Cerebellum (tissue), 5 donors: ENCODE measurements around the genes TMEM135 and RAB38.

DNA sequence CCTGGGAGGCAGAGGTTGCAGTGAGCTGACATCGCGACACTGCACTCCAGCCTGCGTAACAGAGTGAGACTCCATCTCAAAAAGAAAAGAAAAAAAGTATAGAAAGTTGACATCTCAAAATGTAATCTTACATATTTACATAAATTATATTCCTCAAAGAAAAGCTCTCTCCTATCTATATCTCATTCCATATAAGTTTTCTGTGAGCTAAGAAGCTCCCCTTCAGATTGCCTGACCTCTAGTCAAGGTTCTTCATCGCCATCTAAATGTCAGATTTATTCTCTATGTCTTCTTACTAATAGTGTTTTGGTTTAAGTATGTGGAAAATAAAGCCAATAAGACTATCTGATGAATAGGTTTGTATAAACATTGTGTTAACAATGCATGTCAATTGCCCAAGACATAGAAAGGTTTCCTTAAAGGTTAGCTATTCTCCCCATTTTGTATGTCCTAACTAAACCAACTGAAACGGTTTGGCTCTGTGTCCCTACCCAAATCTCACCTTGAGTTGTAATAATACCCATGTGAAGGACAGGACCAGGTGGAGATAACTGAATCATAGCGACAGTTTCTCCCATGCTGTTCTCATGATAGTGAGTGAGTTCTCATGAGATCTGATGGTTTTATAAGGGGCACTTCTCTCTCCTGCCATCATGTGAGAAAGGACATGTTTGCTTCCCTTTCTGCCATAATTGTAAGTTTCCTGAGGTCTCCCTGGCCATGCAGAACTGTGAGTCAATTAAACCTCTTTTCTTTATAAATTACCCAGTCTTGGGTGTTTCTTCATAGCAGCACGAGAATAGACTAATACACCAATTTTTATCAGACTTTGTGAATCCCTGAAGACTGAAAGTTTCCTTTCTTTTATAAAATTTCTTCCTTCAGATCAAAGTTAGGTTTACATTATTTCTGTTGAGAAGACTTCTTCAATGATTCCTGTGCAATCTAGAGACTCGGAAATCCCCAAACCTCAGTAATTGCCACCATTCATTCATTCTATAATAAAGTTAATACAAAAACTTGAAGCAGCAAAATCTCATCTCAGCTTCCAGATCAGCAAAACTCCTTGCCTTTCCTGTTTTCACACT is 17.0 kb downstream of the PICALM start:
- PRO-cap, 3 experiments: no peak in any of the 3 experiments
- RAMPAGE, long total RNA: no peak

DNA sequence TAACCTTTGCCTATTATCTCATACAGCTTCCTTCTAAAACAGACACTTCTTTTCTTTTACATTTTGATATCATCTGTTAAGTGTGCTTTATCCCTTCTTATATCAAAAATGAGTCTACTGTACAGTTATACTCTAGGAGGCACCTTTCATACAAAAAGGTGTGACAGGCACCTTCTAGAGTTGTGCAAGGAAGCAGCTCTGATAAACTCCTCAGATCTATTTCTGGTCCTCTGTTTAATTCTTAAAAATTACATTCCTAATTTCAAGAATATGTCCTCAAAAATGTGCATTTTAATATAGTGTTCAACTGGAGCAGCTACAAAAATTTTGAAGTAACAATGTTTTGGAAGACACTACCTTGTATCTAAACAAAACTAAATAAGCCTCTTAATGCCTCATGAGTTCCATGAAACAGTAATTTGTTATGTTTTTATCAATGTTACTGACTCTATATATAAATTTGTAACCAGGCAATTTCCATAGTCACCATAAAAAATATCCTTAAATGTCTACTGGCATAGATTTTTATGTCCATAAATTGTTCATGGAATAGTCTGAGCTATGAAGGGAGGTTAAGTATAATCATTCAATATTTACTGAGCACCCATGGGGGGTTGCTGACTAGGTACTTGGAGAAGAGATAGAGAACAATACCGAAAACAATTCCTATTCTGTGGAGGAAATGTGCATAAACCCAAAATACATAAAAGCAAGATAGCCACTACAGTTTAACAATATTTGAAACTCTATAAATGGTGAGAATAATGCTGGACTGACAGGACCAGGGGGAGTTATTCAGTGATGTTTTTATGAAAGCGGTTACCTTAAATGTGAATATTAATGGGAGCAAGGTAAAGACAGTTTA is 10.0 kb downstream of the PICALM start:
- PRO-cap, 3 experiments: no peak in any of the 3 experiments
- RAMPAGE, long total RNA: no peak

- PRO-cap, 3 experiments: no peak in any of the 3 experiments
- RAMPAGE, long total RNA: no peak
Measured at GRCh38 chr11:86476054-86476599, 101.4 kb downstream of the CCDC81 start.

DNA sequence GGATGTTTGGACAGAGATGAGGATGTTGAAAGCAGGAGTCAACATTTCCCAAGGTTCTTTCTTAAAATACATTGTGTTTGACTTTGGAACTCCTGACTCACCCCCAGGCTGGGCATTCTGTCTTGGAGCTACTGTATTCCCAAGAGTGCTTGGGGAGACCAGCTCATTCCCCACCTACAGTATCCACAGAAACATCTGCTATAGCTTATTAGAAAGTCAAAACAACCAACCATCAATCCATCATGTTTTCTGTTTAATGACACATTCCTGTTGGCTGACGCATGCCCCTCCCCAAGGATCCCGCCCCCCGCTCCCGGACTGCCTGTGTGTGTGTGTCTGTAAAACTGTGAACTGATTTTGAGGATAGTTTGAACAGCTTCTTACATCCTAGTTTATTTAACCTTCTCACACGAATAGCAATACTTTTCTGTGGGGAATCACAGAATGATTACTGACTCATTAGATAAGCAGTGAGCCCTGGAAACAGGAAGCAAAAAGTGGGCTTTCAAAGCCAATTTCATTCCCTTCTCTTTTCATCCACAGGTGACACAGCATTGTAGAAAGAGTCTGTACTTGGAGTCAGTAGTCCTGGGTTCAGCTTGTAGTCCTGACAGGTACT is 109.6 kb downstream of the CCDC81 start:
- PRO-cap, 3 experiments: no peak in any of the 3 experiments
- RAMPAGE, long total RNA: no peak

DNA sequence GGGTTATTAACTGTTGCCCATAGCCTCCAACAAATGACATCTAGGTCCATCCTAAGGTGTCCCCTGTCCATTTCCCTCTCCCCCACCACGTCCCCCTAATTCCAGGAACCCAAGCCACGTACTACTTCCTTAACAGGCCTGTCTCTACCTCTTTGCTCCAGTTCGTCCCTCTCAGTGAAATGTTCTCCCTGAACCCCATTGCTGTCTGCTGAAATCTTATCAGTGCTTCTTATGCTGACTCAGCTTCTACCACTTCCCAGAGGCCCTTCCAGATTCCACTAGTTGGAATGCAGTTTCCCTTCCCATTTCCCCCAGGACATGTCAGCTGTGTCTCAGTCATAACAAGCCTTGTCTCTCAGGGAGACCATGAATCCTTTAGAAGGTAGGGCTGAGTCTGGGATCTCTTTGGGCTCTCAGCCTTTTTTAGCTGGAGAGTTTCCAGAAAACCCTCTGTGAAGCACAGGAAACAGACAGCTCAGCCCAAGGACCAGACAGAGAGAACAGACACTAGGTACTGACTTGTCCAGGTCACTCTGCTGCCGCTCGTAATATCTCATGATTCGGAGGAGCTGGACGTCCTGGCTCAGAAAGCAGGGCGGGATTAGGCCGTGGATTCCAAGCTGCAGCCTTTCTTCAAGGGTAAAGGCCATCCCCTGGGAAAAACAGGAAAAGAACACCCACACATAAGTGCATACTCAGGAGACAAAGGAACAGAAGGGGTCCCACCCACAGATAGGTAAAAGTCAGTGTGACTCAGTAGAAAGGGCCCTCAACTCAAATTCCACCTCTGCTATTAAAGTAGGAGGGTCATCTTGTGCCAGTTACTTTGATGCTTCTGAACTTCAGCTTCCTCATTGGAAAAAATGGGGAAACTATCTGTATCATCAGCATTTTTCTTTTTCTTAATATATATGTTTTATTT is 184.7 kb downstream of the CCDC81 start:
- PRO-cap, 3 experiments: no peak in any of the 3 experiments
- RAMPAGE, long total RNA: no peak

DNA sequence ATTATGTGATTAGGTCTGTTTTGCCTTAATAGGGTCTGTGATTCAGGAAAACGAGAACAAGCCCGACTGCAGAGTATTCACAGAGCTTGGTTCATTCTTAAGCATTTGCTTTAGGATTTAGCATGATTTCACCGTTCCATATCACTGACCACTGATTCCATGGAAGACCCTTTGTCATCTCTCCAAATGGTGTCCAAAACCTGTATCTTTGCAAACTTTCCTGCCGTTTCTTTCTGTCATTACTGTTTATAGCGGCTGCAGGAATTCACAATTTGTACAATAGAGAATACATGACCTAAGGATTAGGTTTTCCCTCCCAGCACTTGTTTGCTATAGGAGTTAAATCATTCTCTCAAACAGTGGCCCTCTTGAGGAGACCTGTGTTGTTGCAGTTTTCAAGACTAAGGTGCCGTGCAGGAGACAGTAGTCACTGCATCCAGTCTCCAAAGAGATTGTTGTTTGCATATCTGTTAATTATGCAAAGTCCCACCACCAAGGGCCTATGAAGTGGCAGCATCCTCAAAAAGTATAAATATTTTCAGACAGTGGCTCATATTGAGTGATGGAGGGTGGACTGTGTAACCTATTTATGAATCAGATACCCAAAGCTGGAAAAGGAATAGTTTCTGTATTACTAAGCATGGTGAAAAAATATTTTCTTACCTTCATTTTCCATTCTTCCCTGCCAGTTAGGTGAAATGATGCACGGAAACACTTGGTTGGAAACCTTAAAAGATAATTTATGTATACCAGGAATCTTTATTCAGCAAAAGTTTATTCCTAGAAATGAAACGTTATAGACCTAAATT is 2.3 kb downstream of the PRSS23 start:
- PRO-cap, 3 experiments: no peak in any of the 3 experiments
- RAMPAGE, long total RNA: no peak

DNA sequence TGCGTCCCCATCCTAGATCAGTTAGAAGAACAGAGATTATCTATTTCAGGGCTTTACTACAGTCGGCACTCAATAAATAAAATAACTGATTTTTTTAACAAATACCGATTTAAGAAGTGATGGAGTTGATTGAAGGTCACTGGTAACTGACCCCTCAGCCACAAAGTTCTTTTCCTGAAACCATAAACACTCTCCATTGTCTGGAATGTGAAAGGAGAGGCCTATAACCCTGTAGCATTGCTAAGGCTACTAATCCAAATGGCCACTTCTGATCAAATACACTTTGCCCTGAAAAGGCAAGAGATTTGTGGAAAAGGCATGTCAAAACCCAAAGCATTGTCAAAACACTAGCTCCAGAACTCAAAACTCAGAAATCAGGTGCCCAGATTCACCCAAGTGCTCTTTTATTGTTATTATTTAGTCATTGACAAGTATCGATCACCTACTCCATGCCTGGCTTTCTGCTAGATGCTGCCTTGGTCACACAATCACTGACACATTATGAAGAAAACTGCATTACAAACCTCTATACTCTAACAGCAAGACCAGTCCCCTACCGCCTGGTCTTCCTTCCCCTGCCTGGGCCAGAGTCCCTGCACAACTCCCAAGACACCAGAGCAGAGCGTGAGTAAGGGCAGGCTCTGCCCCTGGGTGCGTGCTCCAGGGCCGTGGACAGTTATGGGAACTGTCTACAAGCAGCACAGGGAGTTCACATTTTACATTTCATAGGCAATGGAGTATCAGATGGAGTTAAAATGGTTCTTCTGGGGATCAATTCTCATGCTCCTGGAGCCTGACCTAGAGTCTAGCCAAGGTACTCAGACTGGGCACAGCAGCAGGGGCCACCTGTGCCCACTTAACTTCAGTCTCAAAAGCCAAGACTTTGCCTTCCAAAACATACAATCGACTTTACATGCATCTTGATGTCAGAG is 6.6 kb downstream of the FZD4 start:
- PRO-cap, 3 experiments: no peak in any of the 3 experiments
- RAMPAGE, long total RNA: no peak

- PRO-cap, 3 experiments: no peak in any of the 3 experiments
- RAMPAGE, long total RNA: no peak
Measured at GRCh38 chr11:86956755-86957121, 1.5 kb upstream of the FZD4 start.

- PRO-cap, 3 experiments: peak in 3 of 3 experiments; most common plus-strand start chr11:87037880 (in 1); most common minus-strand start chr11:87037722 (in 3)
- RAMPAGE, long total RNA: no peak
Measured at GRCh38 chr11:87037012-87038213, at the start of gene TMEM135. TMEM135 (plus strand) TSS chr11:87037934.

DNA sequence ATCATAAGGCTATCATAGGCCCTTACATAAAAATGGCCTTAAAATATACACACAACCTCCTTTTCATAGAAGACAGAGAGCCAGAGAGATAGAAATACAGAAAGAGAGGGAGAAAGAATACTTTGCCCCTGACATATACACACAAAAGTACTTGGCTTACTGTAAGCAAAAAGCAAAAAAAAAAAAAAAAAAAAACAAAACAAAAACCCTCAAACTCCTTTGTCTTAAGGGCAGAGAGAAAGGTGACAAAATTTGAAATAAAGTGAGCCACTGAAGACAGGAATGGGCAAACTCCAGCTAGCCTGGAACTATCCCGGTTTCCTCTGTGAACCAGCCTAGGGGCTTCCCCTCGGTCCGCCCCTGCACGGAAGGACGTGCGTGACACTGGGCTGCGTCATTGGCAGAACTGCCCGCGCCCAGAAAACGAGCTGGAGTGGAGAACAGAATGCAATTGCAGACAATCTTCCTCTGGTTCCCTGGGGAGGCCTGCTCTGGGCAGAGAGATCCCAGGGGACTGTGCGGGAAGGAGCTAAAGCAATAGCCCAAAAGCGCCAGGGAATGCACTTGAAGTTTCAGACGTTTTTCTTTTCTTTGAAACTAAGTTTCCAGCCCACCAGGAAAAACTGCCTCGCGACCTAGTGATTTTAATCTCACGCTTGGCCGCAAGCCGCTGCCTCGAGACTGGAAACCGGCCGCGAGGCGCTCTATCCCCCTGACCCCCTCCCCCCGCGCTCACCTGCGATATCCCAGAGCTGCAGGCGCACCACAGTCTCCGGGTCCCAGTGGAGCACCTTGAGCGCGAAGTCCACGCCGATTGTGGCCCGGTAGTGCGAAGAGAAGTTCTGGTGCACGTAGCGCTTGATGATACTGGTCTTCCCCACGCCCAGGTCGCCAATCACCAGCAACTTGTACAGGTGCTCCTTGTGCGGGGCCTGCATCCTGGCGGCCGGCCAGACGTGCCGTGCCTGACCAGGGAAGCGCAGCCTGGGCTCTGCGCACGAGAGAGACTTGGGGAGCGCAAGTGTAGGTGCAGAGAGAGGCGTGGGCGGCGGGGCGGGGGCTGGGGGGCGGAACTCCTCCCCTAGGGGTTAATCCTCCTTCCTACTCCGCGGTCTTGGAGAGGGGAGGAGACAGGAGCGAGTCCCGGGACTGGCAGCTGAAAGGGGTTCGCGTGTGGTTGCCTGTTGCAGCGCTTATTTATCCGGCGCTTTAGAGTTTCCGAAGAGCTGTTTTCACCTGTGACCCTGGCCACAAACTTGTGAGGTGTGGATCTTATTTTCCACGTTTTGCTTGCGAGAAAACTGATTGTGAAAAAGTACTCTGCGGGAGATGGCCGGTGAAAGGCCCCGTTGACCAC is at the start of gene RAB38:
TSS of gene RAB38 (minus strand) at position 997 of the 1,357 bp plus-strand sequence.
- PRO-cap, 3 experiments: no peak in any of the 3 experiments
- RAMPAGE, long total RNA: no peak

DNA sequence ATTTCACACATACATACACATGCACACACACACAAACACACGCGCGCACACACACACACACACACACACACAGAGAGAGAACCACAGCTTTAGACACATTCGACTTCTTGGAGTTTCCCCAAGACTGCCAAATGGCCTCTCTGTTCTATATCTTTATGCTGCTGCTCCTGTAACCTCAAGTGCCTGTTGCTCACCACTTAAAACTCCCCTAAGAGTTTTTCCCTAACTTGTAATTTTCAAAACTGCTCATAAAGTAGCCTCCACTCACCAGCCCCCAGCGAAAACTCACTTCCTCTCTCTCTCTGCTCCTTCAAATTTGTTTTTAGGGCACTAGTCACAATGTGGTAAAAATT is 35.8 kb downstream of the CTSC start:
- PRO-cap, 3 experiments: no peak in any of the 3 experiments
- RAMPAGE, long total RNA: no peak

- PRO-cap, 3 experiments: no peak in any of the 3 experiments
- RAMPAGE, long total RNA: no peak
Measured at GRCh38 chr11:88316128-88316608, 21.4 kb downstream of the CTSC start.

DNA sequence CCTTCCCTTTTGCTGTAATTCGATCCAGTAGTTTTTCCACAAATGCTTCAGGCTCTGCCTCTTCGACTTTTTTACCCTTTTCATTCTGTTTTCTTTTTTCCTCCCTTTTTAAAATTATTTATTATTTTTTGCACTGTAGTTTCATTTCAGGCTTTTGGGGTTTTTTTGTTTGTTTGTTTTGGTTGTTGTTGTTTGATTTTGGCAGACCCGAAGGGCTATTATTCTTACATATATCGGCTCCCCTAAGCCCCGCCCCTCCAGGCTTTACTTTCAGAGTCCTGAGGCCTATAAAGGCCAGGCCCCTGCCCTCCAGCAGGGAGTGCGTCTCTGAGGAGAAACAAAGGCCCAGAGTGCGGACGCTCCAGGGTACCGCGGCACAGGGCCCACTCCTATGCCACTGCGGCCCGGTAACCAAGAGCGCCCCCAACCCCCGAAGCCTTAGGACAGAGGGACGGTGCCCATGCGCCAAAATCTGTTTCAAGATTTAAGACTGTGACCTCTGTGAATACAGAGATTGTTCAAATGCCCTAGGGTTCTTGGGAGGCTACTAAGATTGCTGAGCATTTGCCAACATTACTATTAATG is 116.6 kb downstream of the TYR start:
- PRO-cap, 3 experiments: no peak in any of the 3 experiments
- RAMPAGE, long total RNA: no peak

DNA sequence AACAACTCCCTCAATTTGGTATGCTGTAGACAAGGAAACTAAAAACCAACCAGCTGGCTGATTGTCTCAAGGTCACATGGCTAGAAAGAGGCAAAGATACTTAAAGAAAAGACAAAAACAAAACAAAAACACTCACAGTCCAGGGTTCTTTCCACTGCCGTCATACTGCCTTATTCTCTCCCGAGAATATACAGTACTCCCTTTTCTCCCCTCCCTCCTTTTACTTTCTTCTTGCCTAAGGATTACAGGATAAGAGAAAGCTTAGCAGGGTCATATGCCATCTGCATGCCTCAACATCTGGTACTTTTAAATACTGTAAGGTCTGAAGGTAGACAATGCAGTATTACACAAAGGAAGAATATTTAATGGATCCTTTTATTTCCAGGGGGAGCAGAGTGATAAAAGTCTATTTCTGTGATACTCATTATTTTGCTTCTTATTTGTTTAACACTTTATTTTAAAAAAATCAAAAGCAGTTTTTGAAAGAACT is 126.3 kb downstream of the NOX4 start:
- PRO-cap, 3 experiments: no peak in any of the 3 experiments
- RAMPAGE, long total RNA: no peak

DNA sequence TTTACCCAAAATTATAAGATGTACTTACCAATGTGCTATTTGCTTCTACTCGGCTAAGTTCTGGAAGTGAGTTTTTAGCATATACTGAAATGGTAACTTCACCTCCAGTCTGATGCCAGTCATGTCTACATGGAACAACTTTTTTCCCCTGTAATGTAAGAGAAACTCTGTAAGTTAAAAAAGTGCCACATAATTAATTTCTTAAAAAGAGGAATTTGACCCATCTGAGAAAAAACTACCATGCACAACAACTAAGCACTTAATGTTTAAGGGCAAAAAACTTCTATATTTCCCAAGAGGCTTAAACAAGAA is 19.6 kb downstream of the CHORDC1 start:
- PRO-cap, 3 experiments: no peak in any of the 3 experiments
- RAMPAGE, long total RNA: no peak

GRCh38 chr11:90208960-90209618 is 13.8 kb downstream of the CHORDC1 start:
- PRO-cap, 3 experiments: no peak in any of the 3 experiments
- RAMPAGE, long total RNA: no peak

DNA sequence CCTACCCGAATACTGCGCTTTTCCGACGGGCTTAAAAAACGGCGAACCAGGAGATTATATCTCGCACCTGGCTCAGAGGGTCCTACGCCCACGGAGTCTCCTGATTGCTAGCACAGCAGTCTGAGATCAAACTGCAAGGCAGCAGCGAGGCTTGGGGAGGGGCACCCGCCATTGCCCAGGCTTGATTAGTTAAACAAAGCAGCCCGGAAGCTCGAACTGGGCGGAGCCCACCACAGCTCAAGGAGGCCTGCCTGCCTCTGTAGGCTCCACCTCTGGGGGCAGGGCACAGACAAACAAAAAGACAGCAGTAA is 197.5 kb upstream of the FAT3 start:
- PRO-cap, 3 experiments: no peak in any of the 3 experiments
- RAMPAGE, long total RNA: no peak

- PRO-cap, 3 experiments: no peak in any of the 3 experiments
- RAMPAGE, long total RNA: no peak
Measured at GRCh38 chr11:93329908-93330241, 667 bp upstream of the DEUP1 start.

GRCh38 chr11:93532268-93532945 is 10.8 kb downstream of the SMCO4 start:
- PRO-cap, 3 experiments: no peak in any of the 3 experiments
- RAMPAGE, long total RNA: no peak

DNA sequence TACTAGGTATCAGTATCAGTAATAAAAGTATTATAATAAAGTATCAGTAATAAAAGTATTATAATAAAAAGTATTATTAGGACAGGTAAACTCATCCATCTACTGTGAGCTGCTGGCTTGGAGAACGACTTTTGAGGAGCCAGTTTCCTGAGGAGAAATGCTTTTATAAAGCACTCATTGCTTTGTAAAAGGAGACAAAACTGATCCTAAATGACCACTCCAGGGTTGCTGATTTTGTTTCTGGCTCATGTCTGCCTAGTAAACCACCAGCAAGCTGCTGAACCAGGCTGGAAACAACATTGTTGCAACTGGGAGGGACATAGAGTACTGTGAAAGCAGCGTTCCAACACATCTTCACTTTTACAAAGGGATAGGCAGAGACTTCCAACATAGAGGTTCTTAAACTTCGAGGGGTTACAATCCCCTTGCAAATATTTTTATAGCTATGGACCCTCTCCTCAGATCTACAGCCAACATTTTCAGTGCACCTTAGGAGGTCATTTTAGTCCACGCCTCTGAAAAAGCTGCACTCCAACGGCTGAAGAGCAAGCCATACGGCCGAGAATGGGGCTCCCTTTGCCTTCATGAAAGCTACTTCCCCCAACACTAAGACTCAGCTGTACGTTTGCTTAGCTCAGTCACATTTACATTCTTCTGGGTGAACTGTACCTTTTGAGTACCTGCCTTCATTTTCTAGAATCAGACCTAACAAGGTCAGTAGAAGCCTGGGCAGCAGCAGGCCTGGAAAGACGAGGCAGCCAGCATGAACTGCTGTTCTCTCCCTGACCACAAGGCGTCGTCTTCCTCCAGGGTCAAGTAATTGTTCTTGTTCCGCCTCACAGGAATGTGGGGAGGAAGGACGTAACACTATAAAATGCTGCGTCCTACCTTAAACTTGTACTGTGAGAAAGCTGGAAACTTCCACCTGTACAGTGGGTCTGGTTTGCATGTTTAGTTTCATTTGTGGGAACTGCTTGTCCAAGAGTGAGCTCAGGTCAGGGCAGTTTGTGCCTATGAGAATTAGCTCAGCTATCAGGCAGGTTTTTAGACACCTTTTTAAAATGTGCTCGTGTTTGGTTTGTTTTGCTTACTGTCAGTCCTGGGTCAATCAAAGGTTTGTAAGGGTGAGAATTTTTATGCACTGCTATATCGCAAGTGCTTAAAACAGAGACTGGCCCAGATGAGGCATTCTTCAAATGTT is 54.9 kb downstream of the PANX1 start:
- PRO-cap, 3 experiments: peak in 1 of 3 experiments; most common plus-strand start position 839 of the sequence (in 1)
- RAMPAGE, long total RNA: no peak